HEK293 (cell line): ENCODE measurements around the genes HP1BP3, NBPF3 and ALPL.

DNA sequence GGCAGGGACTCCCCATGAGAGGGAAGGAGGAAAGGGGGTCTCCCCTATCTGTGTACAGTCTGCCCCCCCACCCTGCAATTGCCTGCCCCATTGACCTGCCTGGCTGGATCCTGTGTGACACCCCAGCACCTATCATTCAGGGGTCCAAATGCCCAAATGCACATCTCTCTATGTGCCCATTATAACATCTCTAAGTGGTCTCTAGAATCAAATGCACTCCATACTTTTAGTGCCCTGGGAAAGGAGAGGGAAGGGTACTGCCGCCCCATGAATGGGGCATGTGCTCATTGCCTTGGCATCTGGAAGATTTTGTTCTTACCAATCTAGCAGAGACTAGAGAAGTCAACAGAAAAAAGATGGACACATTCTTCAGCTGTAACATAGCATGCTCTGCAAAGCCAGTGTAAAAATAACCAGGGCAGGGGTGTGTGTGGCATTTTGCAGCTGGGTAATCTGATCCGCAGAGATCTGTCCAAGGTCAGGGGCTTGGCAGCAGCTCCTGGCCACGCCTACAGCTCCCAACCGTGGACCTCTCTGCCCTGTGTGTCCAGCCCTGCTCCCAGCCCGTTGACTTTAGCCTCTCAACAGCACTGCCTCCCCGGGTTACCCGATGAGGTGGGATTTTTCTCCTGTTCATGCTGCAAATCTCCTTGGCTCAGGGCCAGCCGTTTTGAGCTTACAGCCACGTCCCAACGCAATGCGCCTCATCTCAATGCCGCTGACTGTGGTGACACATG, 67.9 kb downstream of the VWA5B1 start:
- PRO-cap = no peak
- RRBS, 2 experiments = no CpG with 5 or more reads among the region's 12 CpGs

DNA sequence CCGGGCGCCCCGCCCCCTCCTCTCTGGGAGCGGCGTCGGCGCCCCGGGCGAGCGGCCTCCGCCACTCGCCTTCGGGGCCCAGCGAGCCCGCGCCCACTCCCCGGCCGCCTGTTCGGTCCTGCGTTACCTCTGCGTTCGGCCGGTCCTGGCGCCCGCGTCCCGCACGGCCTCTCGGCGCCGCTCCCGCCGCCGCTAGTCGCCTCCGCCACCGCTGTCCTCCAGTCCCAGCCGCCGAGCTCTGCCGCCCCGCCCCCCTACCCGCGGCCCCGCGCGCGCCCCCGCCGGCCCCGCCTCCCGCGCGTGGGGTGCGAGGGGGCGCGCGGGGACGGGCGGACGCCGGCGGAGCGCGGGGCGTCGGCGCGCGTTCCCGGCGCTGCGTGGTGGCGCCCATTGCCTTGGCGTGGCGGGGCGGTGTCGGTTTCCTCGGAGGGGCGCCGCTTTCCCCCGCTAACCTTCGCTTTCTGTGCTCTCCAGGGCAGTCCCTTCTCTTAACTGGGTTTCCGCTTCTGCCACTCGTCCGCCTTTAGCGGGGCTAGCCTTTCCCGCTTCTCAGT, at the start of gene HP1BP3:
TSS of gene HP1BP3 (minus strand) at position 240 of the 554 bp plus-strand sequence.
- PRO-cap = bidirectional peak, plus-strand start at position 390 of the sequence, minus-strand start at position 240 of the sequence
- RRBS, 2 experiments = under 1% methylated on average over 30 to 34 of the region's 87 CpGs

DNA sequence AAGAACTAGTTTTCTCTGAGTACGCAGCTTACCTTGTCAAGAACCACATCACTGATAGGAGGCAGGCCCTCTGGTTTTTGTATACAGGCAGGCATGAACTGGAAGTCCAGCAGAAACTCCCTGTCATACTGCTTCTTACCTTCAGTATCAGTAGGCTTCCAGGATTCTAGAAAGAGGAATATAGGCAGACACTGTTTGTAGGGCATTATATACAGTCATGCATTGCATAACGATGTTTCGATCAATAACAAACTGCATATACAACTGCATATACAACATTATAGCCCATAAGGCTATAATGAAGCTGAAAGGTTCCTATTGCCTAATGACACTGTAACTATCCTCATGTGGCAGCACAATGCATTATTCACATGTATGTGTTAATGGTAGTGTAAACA, 108.2 kb upstream of the HP1BP3 start:
- PRO-cap = no peak
- RRBS, 2 experiments = no CpG with 5 or more reads among the region's 3 CpGs

DNA sequence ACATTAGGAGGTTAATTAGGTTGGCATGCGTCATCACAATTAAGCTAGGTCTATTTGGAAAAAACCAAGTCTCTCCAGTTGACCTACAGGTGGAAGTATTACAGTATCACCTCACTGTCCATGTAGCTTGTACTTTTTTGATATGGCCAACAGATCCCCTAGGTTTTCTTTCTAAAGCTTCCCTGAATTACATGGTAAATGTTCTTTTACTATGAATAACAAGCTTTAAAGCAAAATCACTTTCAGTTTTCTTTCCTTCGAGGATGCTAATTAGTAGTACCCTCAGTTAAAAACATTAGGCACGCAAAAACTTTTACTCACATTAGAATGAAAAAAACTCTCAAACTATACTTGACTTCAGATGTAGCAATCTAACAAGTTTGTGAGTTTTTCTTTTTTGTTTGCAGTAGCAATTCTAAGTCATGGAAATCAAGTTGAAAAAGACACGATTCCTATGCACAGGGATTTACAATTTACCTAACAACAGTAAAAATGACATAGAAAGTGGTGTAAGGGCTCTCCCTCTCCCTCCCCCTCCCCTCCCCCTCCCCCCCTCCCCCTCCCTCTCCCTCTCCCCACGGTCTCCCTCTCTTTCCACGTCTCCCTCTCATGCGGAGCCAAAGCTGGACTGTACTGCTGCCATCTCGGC, 153.9 kb downstream of the EIF4G3 start:
- PRO-cap = no peak
- RRBS, 2 experiments = no CpG with 5 or more reads among the region's 8 CpGs

DNA sequence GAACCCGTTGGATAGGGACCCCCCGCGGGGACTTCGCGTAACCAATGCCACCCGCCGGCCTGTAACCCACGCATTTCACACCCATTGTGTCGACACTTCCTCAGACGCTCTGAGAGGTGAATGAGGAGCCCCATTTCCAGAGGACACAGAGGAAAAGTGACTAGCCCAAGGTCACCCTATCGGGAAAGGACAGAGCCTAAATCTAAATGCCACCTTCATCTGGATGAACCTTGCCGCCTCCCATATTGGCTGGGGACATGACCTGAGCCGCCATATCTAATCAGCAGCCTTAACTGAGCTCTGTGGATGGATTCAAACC, 549 bp upstream of the EIF4G3 start:
- PRO-cap = no peak
- RRBS, 2 experiments = 3 to 21% methylated on average over 7 of the region's 13 CpGs

DNA sequence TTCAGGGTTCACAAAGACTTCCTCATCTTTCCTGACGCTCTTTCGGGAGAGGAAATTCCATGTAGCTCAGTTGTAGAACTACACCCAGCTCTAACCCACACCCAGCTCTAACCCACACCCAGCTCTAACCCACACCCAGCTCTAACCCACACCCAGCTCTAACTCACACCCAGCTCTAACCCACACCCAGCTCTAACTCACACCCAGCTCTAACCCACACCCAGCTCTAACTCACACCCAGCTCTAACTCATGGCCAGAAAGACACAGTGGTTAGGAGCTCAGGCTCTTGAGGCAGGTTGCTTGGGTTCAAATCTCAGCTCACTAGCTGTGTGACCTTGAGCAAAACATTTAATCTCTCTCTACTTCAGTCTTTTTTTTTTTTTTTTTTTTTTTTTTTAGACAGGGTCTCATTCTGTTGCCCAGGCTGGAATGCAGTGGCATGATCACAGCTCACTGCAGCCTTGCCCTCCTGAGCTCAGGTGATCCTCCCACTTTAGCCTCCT, 14.2 kb upstream of the EIF4G3 start:
- PRO-cap = no peak
- RRBS, 2 experiments = no CpG with 5 or more reads among the region's 2 CpGs

DNA sequence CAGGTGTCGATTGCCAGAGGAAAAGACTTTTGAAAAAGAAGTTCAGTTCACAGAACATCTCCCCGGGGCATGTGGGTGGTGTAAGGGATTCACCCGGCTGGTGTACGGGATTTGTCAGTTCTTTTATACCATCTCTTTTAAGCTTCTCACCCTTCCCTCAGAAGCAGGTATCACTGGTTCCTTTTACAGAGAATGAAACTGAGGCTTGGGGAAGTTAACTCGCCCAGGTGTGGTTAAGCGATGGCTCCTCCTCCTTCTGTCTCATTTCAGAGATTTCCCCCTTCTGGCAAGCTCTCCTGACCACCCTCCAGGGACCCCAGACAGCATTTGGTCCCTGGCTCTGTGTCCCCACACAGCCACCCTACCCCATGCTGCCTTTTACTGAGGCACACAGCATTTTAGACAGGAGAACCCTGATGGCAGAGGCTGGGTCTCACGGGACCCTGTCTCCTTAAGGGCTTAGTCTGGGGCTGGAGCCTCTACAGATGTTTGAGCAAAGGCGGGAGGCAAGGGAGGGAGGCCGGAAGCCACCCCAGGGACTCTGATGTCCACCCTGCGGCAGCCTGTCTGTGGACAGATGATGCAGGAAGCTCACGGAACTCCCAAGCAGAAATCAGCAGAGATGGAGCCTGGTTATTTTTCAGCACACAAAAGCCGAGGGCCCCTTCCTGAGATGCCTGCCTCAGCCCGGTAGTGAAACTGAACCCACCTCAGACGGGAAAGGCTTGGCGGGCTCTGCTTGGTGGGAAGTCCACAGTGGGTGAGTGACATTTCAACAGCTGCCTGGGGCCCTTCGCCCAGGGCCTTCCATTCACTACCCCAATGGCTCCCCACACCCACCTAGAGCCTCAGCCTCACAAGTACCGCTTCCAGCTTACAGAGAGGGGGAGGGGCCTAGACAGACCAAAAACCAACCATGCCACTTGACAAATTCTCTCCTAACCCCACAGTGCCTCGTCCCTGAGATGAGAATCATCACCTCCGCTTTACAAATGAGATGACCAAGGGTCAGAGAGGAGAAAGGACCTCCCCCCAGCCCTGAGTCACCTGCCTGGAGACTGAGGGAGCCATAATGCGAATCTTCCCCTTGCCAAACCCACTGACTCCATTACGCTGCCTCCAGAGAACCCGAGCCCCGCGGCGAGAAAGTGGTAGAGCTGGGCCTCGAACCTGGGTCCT, 3.1 kb upstream of the ECE1 start:
- PRO-cap = no peak
- RRBS, 2 experiments = no CpG with 5 or more reads among the region's 26 CpGs

GRCh38 chr1:21344150-21345028, 54.1 kb upstream of the ECE1 start:
- PRO-cap = no peak
- RRBS, 2 experiments = 4 to 8% methylated on average over 13 of the region's 34 CpGs

GRCh38 chr1:21439709-21440625, at the start of gene NBPF3:
Gene NBPF3, plus strand, starts transcription at chr1:21440137.
- PRO-cap = bidirectional peak, plus-strand start at chr1:21440137, minus-strand start at chr1:21440041; unidirectional peak, minus-strand start at chr1:21440562
- RRBS, 2 experiments = no CpG with 5 or more reads among the region's 87 CpGs

DNA sequence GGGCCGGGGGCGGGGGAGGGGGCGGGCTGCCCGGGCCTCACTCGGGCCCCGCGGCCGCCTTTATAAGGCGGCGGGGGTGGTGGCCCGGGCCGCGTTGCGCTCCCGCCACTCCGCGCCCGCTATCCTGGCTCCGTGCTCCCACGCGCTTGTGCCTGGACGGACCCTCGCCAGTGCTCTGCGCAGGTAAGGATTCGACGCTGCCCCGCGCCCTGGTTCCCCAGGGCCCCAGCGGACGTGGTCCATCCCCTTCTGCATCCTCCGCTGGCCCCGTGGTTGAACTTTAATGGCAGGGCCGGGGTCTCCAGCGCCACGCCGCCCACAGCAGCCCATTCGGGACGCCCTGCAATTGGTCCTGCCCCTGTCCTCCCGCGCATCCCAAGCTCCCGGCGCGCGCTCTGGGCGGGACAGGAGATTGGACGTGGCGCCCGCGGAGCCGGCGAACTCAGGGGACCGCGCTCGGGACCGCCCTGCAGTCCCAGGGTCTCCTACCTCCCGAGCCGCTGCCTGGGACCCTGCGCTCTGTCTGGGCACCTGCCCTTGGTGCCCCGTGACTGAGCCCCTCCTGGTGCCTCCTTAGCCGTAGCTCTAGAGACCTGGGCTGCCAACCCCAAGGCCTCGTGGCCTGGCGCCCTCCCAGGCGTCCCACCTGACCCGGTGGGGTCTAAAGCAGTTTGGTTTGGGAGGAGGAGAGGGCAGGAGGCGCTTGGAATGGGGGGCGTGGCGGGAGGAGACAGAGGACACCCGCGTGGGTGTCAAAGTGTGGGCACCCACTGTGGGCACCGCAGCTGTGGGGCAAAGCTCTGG, at the start of gene ALPL:
TSS of gene ALPL (plus strand) at position 89 of the 804 bp plus-strand sequence.
- PRO-cap = bidirectional peak, plus-strand start at position 40 of the sequence, minus-strand start outside the sequence
- RRBS, 2 experiments = 44 to 58% methylated on average over 24 of the region's 70 CpGs

DNA sequence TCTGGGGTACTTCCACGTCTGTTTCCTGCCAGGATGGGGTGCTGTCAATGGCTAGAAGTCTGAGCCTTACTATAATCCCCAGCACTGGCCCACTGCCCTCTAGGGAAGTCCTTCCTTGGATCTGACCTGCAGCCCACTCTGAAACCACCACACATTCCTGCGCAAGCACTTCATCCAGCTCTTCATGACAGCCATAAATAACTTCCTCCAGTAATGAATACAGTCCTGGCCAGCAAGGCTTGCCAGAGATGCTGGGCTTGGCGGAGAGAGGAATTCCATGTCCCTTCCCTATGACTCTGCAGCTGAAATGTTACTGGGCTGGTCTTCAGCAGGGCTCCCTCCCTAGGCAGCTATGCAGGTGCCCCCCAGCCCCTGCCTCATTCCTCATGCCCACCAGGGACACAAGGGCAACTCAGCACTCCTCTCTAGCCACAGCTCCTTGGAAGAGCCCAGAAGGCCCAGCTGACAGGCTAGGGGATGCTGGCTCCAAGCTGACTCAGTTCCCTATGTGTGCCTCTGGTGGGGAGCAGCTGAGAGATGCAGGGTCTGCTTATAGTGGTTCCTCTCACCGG, 32.7 kb downstream of the ALPL start:
- PRO-cap = no peak
- RRBS, 2 experiments = no CpG with 5 or more reads among the region's 4 CpGs

DNA sequence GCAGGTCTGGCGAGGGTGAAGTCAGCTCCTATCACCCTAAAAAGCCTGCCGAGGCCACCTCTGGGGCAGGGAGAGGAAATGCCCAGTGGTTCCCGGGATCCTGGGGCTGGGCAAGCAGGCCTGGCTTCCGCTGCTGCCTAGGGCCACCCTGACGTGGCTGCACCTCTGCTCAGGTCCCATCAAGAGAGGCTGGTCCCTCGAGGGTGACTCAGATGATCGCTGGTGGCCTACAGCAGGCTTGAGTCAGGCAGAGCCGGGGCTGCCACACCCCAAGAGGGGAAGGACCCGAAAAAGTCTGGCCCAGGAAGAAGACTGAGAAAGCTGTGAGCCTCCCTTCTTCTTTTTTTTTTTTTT, 42.1 kb downstream of the RAP1GAP start:
- PRO-cap = no peak
- RRBS, 2 experiments = no CpG with 5 or more reads among the region's 9 CpGs

DNA sequence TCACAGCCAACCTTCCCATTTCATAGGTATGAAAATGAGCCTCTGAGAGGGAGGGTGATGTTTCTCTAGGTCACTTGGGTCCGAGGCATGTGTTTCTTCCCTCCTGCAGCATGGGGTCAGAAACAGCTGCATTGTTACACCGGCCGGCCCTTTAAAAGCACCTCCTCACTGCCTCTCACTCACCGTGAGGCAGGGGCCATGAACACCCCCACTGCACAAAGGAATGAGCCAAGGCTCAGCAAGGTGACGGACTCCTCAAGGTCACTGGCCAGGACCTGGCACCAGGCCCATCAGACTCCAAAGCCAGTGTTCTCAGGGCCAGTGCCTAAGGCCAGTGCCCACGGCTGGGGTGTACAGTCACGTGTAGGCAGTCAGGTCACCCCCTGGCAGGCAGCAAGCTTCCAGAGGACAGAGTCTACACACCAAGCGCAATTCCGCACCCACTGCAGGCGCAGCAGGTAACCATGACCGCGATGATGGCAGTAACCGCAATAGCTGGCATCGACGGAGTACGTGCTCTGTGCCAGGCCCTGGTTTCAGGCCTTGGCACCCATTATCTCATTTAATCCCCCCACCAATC, 27.2 kb downstream of the RAP1GAP start:
- PRO-cap = no peak
- RRBS, 2 experiments = no CpG with 5 or more reads among the region's 16 CpGs

DNA sequence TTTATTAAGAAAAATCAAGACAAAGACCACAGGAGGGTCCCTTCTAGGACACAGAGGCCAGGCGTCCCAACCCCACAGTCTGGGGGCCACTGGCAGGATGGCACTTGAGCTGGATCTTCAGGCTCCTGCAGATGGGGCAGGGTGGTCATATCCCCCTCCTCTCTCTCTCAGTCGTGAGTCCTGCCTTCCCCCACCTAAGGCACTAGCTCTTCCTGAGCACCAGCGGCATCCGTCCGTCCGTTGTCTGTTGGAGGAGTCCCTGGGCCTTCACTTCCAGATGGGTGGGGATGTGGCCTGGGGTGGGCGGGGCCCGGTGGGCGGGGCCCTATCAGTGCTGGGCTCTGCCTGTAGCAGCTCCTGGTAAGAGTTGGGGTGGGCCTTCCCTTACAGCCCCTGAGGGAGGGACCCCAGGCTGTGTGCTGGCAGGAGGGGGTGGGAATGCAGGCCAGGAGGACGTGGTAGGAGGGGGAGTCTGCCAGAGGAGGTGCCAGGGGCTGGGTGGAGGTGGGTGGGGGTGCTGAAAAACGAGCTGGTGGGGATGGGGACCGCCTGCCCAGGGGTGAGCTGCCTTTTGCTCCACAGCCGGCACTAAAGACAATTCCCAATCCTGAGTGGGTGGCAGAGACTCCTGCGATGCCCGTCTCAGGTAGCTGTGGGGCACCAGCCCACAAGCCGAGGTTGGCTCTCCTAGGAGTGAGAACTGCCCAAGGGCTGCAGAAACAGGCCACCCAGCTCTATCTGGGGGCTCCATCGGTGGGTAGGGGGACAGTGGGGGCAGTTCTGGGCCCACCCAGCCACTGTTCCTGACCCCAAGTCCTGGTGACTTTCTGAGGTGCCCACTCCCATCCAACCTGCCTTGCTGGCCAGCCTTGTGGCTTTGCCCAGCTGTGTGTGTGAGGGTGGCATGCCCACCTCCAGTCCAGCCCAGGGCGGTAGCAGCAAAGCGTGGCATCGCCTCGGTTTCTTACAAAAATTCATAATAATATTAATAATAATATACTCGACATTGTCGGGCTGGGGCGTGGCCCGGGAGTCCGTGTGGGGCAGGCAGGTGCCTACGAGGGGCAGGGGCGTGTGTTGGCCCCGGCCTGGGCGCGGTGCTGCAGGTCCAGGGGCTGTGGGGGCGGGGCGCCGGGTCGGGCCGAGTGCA, 10.6 kb downstream of the LDLRAD2 start:
- PRO-cap = no peak
- RRBS, 2 experiments = 90 to 91% methylated on average over 10 to 12 of the region's 36 CpGs

- PRO-cap = no peak
- RRBS, 2 experiments = 66 to 83% methylated on average over 2 of the region's 36 CpGs
Measured at GRCh38 chr1:21823856-21824935, 12.1 kb downstream of the LDLRAD2 start.

DNA sequence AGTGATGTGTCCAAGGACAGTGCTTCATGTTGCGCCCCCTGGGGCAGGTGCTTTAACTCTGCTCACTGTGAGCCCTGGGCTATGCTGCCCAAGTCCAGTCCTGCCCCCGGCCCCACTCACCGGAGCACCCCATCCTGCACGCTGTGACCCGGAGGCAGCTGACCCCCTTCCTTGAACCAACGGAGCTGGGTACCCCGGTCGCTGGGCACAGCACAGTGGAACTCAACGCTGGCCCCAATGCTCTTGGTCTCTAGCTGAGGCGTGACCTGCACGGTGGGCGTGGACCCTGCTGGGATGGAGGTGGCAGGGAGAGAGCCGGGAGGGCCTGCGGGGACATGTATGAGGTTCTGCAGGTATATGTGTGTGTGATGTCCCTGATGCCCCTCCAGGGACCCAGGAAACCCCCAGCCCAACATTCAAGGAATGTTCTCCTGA, 24.6 kb downstream of the LDLRAD2 start:
- PRO-cap = no peak
- RRBS, 2 experiments = 78 to 96% methylated on average over 2 of the region's 14 CpGs

- PRO-cap = no peak
- RRBS, 2 experiments = no CpG with 5 or more reads among the region's 18 CpGs
Measured at GRCh38 chr1:21865596-21866767, 53.9 kb downstream of the LDLRAD2 start.

- PRO-cap = no peak
- RRBS, 2 experiments = 85 to 89% methylated on average over 5 of the region's 44 CpGs
Measured at GRCh38 chr1:21884629-21885788, 52.1 kb downstream of the HSPG2 start.

GRCh38 chr1:21887081-21887862, 49.8 kb downstream of the HSPG2 start:
- PRO-cap = no peak
- RRBS, 2 experiments = 83 to 89% methylated on average over 7 to 10 of the region's 32 CpGs

- PRO-cap = no peak
- RRBS, 2 experiments = no CpG with 5 or more reads among the region's 3 CpGs
Measured at GRCh38 chr1:21926112-21926585, 11.0 kb downstream of the HSPG2 start.